Choroid plexus epithelial cell (primary cell): Measurements from ENCODE around the genes INPP5A and ZNF511.

DNA sequence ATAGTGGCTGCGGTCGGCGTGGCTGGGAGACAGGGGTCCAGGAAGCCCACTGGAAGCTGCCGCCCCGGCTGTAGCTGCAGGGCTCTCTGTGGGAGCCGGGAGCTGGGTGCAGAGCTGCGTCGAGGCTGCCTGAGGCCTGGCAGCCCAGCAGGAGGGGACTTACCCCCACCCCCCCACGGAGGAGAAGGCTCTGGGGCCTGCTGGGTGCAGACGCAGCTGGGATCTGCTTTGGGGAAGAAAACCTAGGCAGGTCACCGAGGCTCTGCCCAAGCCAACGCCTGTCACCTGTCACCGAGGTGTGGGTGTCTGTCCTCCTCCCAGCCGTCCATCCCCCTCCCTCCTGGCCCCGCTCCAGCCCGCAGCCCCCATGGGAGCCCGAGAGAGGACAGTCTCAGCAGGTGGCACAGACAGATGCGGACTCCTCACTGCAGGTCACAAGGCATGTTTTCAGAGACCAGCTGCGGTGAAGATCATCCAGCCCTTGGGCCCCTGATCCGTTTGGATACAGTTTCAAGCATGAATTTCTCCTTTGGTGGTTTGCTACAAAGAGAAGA lies 25.3 kb downstream of the PWWP2B start:
- RRBS: 40% methylated on average over 3 of the region's 20 CpGs

DNA sequence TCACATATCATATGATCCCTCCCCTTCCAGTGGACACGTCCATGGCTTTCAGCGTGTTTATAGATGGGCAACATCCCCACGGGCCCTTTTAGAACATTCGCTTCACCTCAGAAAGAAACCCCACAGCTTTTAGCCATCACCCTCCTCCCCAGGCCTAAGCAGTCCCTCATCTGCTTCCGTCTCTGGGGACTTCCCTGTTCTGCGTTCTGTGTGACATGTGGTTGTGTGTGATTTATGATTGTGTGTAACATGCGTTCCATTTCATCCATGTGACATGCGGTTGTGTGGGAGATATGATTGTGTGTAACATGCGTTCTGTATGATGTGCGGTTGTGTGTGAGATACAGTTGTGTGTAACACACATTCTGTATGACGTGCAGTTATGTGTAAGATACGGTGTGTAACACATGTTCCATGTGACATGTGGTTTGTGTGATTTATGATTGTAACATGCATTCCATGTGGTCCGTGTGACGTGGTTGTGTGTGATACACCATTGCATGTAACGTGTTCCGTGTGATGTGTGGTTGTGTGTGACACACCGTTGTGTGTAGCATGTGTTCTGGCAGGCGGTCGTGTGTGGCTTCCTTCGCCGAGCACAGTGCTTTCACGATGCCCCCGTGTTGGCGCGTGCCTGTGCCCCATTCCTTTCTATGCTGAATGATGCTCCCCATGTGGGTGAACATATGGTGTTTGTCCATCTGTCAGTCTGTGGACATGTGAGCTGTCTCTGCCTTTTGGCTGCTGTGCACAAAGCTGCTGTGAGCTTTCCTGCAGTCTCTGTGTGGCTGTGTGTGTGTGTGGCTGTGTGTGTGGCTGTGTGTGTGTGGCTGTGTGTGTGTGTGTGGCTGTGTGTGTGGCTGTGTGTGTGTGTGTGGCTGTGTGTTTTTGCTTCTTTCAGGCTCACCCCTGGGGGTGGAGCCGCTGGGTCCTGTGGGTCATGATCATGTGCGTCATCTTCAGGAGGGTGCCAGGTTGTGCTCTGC lies 26.2 kb downstream of the PWWP2B start:
- RRBS: no CpG with 5 or more reads among the region's 27 CpGs

- RRBS: no CpG with 5 or more reads among the region's 24 CpGs
These were observed 62.6 kb downstream of the PWWP2B start for GRCh38 chr10:132459440-132460217.

- RRBS: no CpG with 5 or more reads among the region's 18 CpGs
These were observed 67.2 kb upstream of the INPP5A start for GRCh38 chr10:132470333-132470933.

- RRBS: no CpG with 5 or more reads among the region's 15 CpGs
These were observed 57.8 kb upstream of the INPP5A start for GRCh38 chr10:132479630-132480267.

GRCh38 chr10:132536053-132536693 lies 1.4 kb upstream of the INPP5A start:
- RRBS: no CpG with 5 or more reads among the region's 19 CpGs

- RRBS: 4% methylated on average over 7 of the region's 47 CpGs
These were observed at the start of gene INPP5A for GRCh38 chr10:132537674-132537972. TSS of gene INPP5A (plus strand) at chr10:132537787.

- RRBS: 2% methylated on average over 35 of the region's 45 CpGs
These were observed 363 bp downstream of the INPP5A start for GRCh38 chr10:132537973-132538326.

DNA sequence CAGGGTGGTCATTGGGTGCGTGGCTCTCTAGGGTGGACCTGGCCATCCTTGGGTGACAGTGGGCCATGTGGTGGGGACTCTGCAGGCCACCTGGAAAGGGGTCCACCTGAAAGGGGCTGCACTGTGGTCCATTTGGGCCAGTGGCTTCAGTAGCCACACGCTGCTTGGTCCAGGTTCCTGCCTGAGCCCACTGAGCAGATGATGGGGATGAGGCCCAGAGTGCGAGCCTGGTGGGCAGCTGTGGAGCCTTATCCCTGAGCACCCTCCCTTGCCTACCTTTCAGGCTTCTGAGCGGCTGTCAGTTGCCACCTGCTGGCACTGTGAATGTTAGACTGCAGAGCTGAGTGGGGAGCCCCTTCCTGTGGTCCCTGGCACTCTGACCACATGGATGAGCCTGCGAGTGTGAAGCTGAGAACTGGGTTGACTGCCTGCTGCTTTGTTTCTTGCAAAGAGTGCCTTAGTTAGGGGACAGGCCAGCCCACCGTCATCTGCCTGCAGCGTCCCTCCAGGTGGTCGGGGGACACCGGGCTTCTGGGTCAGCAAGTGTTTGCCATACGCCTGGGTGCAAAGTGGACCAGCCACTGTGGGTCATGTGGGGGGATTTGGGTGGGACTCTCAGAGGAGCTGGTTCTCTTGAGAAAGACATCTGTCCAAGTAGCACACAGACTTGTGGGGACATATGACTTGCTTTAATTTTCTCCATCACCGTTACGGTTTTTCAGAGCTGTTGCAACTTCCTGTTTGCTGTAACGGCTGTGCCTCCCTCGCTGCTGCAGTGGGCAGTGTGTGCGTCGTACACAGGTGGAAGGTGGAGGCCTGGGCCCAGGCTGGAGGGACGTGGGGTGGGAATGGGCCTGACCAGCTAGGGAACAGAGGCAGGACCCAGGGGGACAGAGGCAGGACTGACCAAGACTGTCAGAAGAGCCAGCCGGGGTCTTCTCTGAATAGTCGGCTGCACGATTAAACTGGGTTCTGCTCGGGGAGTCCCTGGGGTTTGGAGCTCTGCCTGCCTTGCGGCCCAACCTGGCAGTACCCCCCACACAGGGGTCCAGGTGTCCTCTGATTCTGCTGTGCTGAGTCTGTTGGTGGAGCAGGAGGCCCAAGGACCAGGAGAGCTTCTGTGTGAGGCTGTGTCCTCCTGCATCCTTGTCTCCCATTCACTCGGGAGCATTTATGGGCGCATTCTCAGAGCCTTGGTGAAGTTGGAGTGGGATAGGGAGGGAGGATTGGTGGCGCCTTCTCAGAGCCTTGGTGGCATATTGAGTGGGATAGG lies 13.7 kb downstream of the INPP5A start:
- RRBS: no CpG with 5 or more reads among the region's 25 CpGs

GRCh38 chr10:132782156-132782408 lies 3.9 kb downstream of the NKX6-2 start:
- RRBS: no CpG with 5 or more reads among the region's 5 CpGs

- RRBS: 13% methylated on average over 12 of the region's 72 CpGs
These were observed 2.0 kb downstream of the NKX6-2 start for GRCh38 chr10:132783656-132784554.

DNA sequence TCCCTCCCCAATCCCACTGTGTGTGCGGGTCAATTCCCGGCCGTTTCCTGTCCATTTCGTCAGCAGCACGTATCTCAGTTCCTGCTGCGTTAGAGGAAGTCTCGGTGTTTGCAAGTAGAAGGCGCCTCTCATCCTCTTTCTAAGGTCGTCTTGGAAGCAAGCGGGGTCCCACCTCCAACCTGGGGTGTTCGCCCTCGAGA lies 25.0 kb upstream of the ADGRA1 start:
- RRBS: no CpG with 5 or more reads among the region's 12 CpGs

GRCh38 chr10:133162076-133162580 lies 2.1 kb downstream of the KNDC1 start:
- RRBS: no CpG with 5 or more reads among the region's 15 CpGs

DNA sequence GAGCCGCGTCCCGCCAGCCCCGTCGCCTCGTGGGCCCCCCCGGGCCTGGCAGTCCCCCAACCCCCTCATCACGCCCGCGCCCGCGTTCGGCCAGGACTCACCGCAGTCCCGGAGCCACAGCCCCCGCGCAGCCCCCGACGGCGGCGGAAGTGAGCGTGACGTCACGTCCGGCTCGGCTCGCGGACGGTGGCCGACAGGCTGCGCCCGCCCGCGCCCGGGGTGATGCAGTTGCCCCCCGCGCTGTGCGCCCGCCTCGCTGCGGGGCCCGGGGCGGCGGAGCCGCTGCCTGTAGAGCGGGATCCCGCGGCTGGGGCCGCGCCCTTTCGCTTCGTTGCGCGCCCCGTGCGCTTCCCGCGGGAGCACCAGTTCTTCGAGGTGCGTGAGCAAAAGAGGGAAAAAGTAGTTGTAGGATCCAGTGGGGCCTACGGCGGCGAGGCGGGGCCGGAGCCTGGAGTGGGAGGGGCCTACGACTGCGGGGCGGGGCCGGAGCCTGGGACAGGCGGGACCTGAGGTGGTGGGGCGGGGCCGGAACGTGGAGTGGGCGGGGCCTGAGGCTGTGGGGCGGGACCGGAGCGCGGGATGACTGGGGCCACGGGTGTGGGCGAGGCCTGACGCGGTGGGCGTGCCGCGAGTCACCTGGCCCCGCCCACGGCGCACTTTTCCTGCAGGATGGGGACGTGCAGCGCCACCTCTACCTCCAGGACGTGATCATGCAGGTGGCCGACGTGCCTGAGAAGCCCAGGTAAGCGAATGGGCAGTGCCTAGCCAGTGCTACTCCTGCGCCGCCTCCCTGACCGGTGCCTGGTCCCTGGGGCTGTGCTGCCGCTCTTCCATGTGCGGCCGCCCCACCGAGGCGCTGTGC lies at the start of gene ZNF511:
TSS of gene ZNF511 (plus strand) at position 193 of the 862 bp plus-strand sequence.
- RRBS: 1% methylated on average over 48 of the region's 102 CpGs

- RRBS: no CpG with 5 or more reads among the region's 16 CpGs
These were observed 3.8 kb downstream of the ZNF511 start for GRCh38 chr10:133312366-133312996.

- RRBS: no CpG with 5 or more reads among the region's 14 CpGs
These were observed 12.4 kb downstream of the CALY start for GRCh38 chr10:133324170-133324846.

DNA sequence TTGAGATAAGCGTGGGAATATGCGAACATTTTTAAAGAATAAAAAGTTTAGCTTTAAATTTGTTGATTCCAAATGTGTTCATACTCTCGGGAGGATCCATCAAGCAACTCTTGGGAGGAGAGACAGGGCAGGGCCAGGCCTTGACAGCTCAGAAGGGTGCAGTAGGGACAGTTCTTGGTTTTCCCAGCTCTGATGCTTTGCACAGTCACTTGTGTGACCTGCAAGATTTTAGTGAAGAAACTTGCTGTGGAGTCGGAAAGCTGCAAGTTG lies 3.6 kb downstream of the CYP2E1 start:
- RRBS: no CpG with 5 or more reads among the region's 4 CpGs

DNA sequence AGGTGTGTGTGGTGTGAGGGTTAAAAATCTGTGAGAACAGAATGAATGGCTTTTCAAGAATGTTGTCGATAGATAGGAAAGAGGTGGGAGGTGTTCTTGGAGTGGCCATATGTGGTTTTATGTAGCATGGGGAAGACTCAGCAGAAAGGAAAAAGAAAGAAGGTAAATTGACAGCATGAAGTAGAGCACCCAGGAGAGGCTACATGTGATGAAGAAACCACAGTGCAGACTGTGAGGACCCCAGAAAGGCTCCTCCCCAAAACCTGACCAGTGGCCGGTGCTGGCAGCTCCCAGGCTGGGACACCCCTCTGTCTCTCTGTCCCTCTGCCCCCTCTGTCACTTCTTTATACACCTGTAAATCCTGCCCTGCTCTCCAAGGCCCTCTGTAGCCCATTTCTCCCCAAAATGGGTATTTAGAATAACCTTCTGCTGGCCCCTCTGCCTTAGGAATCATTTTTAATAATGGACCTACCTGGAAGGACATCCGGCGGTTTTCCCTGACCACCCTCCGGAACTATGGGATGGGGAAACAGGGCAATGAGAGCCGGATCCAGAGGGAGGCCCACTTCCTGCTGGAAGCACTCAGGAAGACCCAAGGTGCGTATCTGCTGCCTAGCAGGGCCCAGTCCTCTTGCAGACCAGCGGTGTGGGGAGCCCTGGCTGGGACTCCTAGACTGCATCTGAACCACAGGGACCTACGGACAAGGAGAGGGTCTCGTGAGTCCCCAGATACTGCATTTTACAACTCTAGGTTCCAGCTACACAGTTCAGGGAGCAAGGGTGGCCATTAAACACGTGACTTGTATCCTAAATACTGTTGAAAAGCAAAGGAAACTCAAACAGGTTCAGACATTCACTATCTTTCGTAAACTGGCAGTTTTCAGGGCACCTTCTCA lies 4.2 kb downstream of the CYP2E1 start:
- RRBS: 67% methylated on average over 1 of the region's 12 CpGs

DNA sequence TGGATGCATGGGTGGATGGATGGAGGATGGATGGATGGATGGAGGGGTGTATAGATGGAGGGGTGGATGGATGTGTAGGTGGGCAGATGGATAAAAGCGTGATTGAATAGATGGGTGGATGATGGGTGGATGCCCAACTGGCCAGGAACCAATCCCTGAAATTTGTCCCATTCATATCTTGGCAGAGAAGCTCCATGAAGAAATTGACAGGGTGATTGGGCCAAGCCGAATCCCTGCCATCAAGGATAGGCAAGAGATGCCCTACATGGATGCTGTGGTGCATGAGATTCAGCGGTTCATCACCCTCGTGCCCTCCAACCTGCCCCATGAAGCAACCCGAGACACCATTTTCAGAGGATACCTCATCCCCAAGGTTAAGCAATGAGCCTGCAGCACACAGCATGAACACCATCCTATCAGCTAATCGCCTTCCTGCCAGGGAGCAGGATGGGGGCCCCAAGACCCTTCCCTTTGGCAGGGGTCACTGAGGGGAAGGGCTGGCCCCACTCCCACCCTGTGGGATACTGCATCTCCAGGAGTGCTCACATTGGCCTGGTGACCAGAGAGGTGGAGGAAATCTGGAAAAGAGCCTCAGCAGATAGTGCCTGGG lies 9.8 kb downstream of the CYP2E1 start:
- RRBS: no CpG with 5 or more reads among the region's 6 CpGs